SK-MEL-5 (cell line): ENCODE measurements around the gene PMEPA1.

GRCh38 chr20:57627905-57628764, 7.9 kb upstream of the ZBP1 start:
RAMPAGE:
- cytosol, long total RNA = no peak
- long total RNA = no peak
- nucleus, long total RNA = no peak

RAMPAGE:
- cytosol, long total RNA = no peak
- long total RNA = no peak
- nucleus, long total RNA = no peak
These were observed 28.5 kb downstream of the PMEPA1 start for GRCh38 chr20:57681239-57681693.

GRCh38 chr20:57701039-57701669, 8.7 kb downstream of the PMEPA1 start:
RAMPAGE:
- cytosol, long total RNA = no peak
- long total RNA = no peak
- nucleus, long total RNA = no peak

RAMPAGE:
- cytosol, long total RNA = no peak
- long total RNA = no peak
- nucleus, long total RNA = no peak
These were observed at the start of gene PMEPA1 for GRCh38 chr20:57709882-57710870. Gene PMEPA1, minus strand, starts transcription at chr20:57710015.

DNA sequence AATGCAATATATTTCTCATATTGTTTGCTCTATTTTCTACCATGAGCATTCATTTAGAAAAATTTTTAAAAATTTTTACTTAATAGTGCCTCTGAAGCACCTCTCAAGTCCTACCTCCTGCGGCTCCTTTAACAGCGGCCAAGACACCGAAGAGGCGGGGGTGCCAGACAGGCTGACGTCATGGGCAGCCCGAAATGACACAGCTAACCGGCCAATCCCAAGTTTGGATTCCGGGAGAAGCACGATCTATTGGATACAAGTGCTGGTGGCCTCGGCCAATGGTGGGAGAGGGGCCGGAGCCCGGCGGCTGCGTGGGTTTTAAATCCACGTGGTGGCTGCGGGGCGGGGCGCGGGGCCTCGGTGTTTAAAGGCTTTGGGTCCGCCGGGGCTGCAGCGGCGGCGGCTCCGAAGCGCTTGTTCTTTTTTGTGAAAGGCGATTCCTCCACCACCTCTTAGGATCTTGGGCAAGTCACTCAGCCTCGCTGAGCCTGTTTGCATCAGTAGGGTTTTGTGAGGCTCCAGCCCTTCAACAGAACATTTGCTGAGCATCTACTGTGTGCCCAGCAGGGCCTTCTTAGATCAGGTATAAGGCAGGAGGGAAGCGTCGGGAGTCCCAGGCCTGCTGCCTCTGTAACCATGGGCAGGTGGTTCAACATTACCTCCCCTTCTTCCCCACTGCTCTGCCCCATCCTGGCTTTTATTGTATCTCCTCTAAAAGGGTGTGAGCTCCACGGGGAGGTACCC, 8.7 kb upstream of the PMEPA1 start:
RAMPAGE:
- cytosol, long total RNA = no peak
- long total RNA = no peak
- nucleus, long total RNA = no peak

GRCh38 chr20:57950752-57950951, 200.1 kb upstream of the C20orf85 start:
RAMPAGE:
- cytosol, long total RNA = no peak
- long total RNA = no peak
- nucleus, long total RNA = no peak

RAMPAGE:
- cytosol, long total RNA = no peak
- long total RNA = no peak
- nucleus, long total RNA = no peak
These were observed 76.0 kb upstream of the C20orf85 start for GRCh38 chr20:58074600-58075124.

GRCh38 chr20:58174709-58175577, 24.2 kb downstream of the C20orf85 start:
RAMPAGE:
- cytosol, long total RNA = no peak
- long total RNA = no peak
- nucleus, long total RNA = no peak

GRCh38 chr20:58236888-58237457, 8.5 kb upstream of the ANKRD60 start:
RAMPAGE:
- cytosol, long total RNA = no peak
- long total RNA = no peak
- nucleus, long total RNA = no peak

GRCh38 chr20:58308659-58309601, 585 bp upstream of the RAB22A start:
RAMPAGE:
- cytosol, long total RNA = start-site peak on the minus strand at chr20:58309433-58309452, 9 and 8 reads in 2 replicates
- long total RNA = no peak
- nucleus, long total RNA = start-site peak on the minus strand at chr20:58309432-58309458, 60 and 31 reads in 2 replicates

RAMPAGE:
- cytosol, long total RNA = no peak
- long total RNA = no peak
- nucleus, long total RNA = no peak
These were observed 19.7 kb downstream of the VAPB start for GRCh38 chr20:58408491-58409348.

RAMPAGE:
- cytosol, long total RNA = no peak
- long total RNA = no peak
- nucleus, long total RNA = no peak
These were observed 907 bp upstream of the STX16 start for GRCh38 chr20:58650140-58650611.

DNA sequence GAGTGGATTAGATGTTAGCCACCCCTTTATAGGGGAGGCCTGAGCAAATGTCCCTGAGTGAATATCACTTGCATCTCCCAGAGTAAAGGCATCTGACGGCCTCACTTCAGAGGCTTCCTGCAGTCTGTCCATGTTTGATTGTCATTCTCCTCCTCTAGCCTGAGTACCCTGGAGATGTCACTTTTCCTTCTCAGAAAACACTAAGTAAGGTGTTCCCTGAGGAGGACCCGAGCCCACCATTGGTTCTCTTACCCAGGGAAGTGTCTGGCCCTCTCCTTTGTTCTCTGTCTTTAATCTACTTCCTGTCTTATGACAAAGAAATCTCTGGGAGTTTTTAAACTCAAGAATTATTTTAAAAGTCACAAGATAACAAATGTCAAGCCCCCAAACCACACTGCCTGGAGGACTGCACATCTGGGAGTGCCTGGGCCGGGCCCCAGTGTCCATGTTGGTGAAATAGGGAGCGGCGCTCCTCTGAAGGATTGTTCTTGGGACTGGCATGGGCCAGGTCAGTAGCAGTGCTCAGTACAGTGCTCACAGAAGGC, 10.8 kb downstream of the STX16 start:
RAMPAGE:
- cytosol, long total RNA = no peak
- long total RNA = no peak
- nucleus, long total RNA = no peak

RAMPAGE:
- cytosol, long total RNA = no peak
- long total RNA = no peak
- nucleus, long total RNA = no peak
These were observed 29.6 kb downstream of the NPEPL1 start for GRCh38 chr20:58722290-58722525.

DNA sequence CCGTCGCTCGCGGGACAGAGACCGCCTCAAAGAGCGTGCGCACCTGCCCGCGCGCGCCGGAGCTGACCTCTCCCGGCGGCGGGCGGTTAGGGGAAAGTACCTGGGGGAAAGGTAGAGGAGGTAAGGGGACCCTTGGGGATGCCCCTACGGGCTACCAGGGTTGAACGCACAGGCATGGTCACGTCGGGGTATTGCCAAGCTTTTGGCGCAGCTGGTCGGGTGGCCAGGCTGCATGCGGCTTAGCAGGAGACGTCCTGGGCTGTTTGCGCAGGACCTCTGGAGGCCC, 49.7 kb upstream of the GNAS start:
RAMPAGE:
- cytosol, long total RNA = no peak
- long total RNA = no peak
- nucleus, long total RNA = no peak

DNA sequence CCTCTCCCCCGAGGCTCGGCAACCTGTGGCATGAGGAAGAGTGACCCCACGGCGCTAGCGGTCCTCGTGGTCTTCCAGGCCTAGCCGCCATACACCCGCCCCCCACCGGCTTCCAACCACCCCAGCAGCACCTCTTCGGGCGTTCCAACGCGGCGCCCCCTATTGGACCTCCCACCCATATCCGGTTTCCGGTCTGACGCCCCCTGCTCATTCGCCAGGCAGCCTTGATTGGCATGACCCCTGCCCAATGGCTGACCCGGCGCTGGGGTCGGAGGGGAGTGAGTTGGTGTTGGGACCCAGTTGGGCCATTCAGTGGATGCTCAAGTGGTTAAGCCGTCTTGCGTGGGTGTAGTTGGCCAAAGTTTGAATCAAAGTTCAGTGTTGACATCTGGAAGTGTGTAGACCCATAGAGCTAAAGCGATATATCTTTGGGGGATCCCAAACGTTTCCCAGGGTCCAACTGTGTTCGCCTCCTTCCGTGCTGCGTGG, 40.4 kb upstream of the GNAS start:
RAMPAGE:
- cytosol, long total RNA = no peak
- long total RNA = no peak
- nucleus, long total RNA = no peak

GRCh38 chr20:59004598-59005868, 2.0 kb downstream of the CTSZ start:
RAMPAGE:
- cytosol, long total RNA = no peak
- long total RNA = no peak
- nucleus, long total RNA = no peak

DNA sequence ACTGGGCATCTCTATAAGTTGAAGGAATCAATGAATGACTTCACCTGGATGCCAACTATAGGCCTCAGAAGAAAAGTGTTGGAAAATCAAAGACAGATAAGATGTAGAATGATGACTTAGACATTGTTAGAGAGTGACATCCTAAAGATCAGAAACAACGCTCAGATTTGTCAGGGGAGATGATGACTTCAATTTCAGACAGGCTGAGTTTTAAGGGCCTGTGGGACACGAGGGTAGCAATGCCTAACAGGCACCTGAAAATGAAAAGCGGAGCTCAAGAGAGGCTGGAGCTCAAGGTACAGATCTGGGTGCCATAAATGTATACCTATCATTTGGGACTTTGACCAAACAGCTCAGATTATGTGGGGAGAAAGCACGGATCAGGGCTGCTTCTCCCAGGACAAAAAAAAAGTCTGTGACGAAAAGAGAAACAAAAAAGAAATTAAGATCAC, 2.1 kb downstream of the PRELID3B start:
RAMPAGE:
- cytosol, long total RNA = no peak
- long total RNA = no peak
- nucleus, long total RNA = no peak

DNA sequence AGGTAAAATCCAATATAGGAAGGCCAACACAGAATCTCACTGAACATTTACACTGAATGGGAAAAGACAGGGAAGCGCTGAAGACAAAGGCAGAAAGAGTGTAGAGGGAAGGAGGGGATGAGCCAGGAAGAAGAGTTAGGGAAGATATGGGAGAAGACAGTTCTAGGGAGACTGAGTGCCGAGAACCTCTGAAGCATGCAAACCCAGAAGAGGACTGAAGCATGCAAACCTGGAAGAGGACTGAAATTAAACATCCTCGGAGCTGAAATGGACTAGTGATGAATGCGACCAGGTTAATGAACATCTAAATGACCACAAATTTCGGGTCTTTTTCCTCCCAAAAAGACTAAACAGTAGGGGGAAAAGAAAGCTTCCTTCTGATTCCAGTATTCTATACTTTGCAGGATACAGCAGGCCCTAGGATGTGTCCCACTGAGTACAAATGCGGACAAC, 1.6 kb downstream of the PRELID3B start:
RAMPAGE:
- cytosol, long total RNA = no peak
- long total RNA = no peak
- nucleus, long total RNA = no peak

DNA sequence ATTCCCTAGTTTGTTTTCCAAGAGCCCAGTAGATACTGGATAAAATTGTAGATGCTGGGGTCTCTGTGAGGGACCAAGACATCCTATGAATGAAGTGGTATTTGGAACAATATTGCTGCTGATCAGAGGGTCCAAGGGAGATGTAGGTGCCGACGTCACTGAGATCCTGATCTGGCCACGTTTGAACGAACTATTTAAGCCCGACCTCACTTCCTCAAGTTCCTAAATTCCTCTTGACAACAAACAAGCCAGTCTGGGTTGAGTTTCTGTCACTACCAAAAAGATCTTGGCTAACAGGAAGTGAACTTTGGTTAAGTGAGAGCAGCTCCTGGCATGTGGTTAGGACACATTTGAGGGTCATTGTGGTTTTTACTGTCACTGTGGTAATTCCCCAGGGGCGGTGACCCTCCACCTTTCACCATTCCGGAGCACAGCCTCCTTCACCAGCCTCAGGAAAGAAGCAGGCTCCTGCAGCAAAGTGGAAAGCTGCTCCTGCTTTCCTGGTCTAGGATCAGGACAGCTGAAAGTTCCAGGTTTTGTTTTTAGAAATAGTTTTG, 43.2 kb upstream of the ZNF831 start:
RAMPAGE:
- cytosol, long total RNA = no peak
- long total RNA = no peak
- nucleus, long total RNA = no peak